H1 (cell line): ENCODE measurements around a stretch of chr2.

DNA sequence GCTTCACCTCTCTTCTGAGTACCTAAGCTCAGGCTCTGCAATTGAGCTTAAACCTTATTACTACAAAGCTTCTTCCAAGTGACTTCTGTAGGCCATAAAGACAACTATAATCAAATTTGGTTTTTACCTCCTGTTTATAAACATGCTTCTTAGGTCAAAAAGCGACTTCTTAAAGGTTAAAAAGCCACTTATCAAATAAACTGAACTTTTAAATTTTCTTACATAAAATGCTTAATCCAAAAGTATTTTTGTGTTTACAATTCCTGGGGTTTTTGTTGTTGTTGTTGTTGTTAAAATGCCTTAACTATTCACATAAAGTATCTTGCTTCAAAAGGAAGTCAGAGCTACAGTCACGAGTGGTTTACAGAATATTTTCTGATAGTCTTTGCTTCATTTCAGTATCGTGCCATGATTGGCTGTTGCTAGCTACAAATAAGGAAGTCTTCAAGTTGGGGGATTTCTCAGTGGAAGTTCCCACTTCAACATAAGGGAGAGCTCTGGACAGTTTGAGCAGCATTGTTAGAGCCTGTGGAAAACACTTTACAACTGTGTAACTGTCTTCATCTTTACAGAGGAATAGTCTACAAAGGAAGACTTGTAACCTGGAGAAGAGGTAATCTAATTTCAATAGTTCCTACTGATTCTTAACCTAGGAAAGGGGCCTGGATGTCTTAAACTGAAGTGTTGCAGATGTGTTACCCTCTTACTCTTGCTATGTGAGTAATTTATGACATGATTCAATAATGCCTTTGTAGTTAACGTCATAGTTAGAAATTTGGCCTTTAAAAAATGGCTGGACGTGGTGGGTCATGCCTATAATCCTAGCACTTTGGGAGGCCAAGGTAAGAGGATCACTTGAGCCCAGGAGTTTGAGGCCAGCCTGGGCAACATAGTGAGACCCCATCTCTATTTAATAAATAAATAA is 23.5 kb upstream of the TANK start:
- RRBS, result no CpG with 5 or more reads among the region's 5 CpGs
CAGE:
- cytosol, long polyA plus RNA, result no peak
- long polyA plus RNA, result no peak
- nucleus, long polyA plus RNA, result no peak

DNA sequence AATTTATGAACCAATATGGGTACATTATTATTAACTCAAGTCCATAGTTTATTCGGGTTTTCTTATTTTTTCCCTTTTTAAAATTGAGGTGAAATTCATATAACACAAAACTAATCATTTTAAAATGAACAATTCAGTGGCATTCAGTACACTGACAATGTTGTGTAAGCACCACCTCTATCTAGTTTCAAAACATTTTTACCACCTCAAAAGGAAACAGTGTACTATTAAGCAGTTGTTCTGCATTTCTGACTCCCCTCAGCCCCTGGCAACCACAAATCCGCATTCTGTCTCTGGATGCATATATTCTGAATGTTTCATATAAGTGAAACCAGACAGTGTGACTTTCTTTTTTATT is 19.3 kb upstream of the TANK start:
- RRBS, result no CpG with 5 or more reads among the region's 2 CpGs
CAGE:
- cytosol, long polyA plus RNA, result no peak
- long polyA plus RNA, result no peak
- nucleus, long polyA plus RNA, result no peak

- RRBS, result no CpG with 5 or more reads among the region's 2 CpGs
CAGE:
- cytosol, long polyA plus RNA, result no peak
- long polyA plus RNA, result no peak
- nucleus, long polyA plus RNA, result no peak
Observed at GRCh38 chr2:161159428-161159767, 830 bp upstream of the TANK start.

DNA sequence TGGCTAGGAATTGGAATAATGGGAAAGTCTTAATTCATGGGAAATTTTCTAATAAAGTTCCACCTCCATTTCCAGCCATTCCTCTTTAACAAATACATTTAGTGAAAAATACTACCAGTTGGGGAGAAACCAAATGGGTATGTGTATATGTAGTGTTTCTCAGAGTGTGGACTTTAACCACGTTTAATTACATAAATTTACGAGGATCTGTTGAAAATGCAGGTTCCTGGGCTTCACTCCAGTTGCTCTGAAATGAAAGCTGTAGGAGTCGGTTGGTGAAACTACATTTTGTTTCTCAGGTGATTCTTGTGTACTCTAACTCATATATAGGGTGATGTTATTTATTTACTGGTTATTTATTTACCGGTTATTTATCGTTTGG is 469 bp upstream of the TANK start:
- RRBS, result no CpG with 5 or more reads among the region's 5 CpGs
CAGE:
- cytosol, long polyA plus RNA, result no peak
- long polyA plus RNA, result no peak
- nucleus, long polyA plus RNA, result no peak

- RRBS, result no CpG with 5 or more reads among the region's 7 CpGs
CAGE:
- cytosol, long polyA plus RNA, result no peak
- long polyA plus RNA, result no peak
- nucleus, long polyA plus RNA, result no peak
Observed at GRCh38 chr2:161161228-161161642, 1.0 kb downstream of the TANK start.

DNA sequence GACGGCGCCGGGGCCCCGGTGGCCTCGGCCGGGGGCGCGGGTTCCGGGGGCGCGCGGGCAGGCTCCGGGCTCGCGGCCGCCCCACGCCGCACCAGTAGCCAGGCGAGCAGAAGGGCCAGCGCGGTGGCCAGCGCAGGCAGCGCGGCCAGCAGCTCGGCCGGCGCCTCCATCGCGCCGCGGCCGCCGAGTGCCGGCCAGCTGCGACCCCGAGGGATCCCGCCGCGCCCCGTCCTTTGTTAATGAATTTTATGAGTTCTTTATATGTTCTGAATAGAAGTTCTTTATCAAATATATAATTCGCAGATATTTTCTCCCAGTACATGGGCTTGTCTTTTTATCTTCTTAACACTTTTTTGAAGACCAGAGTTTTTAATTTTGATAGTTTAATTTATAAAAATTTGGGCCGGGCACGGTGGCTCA is 32.9 kb downstream of the PSMD14 start:
- RRBS, result no CpG with 5 or more reads among the region's 43 CpGs
CAGE:
- cytosol, long polyA plus RNA, result start-site peak on the minus strand centred at position 201 of the sequence, 16 bp wide, 11 reads
- long polyA plus RNA, result start-site peak on the minus strand centred at position 202 of the sequence, 13 bp wide, 7 and 6 reads in 2 replicates
- nucleus, long polyA plus RNA, result no peak

- RRBS, result no CpG with 5 or more reads among the region's 12 CpGs
CAGE:
- cytosol, long polyA plus RNA, result no peak
- long polyA plus RNA, result no peak
- nucleus, long polyA plus RNA, result no peak
Observed at GRCh38 chr2:161625519-161625880, 1.3 kb downstream of the SLC4A10 start.

- RRBS, result no CpG with 5 or more reads among the region's 12 CpGs
CAGE:
- cytosol, long polyA plus RNA, result no peak
- long polyA plus RNA, result no peak
- nucleus, long polyA plus RNA, result no peak
Observed at GRCh38 chr2:162379689-162380582, 36.0 kb downstream of the GCA start.

- RRBS, result no CpG with 5 or more reads among the region's 3 CpGs
CAGE:
- cytosol, long polyA plus RNA, result no peak
- long polyA plus RNA, result no peak
- nucleus, long polyA plus RNA, result no peak
Observed at GRCh38 chr2:162710432-162710744, 128.2 kb downstream of the KCNH7 start.

- RRBS, result no CpG with 5 or more reads among the region's 9 CpGs
CAGE:
- cytosol, long polyA plus RNA, result no peak
- long polyA plus RNA, result no peak
- nucleus, long polyA plus RNA, result no peak
Observed at GRCh38 chr2:163348880-163349428, 386.9 kb downstream of the FIGN start.

DNA sequence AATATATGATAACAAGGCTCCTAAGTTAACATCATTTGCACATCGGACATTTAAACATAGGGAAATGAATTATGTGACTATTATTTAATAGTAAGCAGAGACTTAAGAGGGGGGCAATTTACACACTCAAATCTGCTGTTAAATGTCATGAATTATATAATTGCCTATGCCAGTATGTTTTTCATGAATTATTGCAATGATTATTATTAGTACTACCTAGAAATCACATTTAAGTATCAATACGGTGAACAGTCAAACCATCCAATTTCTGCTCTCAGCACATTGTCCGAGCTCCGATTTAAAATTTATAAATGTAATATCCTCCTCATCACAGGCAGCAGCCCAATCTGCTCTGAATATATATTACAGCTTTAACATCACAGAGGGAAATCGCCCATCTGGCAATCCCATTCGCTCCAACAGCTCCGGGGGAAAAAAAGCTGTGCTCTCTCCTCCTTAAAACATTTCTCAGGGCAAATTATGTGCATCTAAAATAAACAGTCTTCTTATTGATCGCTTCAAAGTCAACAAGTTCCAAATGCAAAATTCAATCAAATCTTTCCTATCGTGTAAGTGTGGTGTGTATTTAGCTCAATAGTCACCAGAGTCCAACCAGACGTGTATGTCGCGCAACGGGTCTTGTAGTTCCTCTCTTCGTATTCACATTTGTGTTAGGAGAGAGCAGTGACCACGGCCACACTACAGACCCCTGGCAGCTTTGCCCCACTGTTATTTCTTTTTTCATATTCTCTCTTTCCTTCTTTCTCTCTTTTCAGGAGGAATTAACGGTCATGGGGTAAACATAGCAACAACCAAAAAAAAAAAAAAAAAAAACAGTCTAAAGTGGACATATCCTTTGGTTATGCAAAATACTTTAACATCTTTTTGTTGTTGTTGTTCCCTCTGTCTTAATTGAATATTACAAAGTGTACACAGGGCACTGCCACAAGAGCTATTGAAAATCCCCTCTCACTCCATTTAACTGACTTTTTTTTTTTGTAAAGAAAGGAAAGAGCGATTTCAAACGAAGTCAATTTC is 2.4 kb downstream of the FIGN start:
- RRBS, result no CpG with 5 or more reads among the region's 18 CpGs
CAGE:
- cytosol, long polyA plus RNA, result no peak
- long polyA plus RNA, result no peak
- nucleus, long polyA plus RNA, result no peak

DNA sequence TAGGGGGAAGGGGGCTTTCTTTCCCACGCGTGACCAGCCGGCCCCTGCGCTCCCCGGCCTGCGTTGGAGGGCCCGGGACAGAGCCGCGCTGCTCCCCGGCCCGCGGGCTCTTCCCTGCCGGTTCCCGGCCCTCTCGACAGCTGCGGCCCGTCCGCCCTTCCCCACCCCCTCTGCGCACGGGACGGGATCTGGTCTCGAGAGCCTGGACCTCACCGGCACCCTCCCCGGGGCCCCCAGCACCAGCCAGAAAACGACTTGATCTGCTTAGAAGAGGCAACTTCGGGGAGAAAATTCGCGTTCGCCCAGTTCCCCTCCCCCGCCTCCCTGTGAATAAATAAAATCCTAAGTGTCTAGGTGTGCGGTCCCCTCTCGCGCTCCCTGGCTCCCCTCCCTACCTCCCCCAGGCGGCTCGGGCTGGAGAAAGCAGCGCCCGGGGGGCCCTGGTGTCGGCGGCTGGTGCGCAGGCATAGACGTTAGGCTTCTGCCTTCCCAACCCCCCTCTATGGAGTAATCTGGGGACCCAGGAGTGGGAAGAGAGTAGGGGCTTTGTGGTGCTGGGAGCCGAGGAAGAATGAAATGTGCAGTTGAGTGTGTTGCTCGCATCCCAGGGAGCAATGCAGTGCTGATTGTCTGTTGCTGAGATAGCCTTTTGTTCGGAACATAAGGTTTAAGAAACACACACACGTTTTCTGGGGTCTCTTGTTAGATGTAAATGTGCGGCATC is 883 bp upstream of the FIGN start:
- RRBS, result under 1% methylated on average over 8 of the region's 46 CpGs
CAGE:
- cytosol, long polyA plus RNA, result no peak
- long polyA plus RNA, result no peak
- nucleus, long polyA plus RNA, result no peak

DNA sequence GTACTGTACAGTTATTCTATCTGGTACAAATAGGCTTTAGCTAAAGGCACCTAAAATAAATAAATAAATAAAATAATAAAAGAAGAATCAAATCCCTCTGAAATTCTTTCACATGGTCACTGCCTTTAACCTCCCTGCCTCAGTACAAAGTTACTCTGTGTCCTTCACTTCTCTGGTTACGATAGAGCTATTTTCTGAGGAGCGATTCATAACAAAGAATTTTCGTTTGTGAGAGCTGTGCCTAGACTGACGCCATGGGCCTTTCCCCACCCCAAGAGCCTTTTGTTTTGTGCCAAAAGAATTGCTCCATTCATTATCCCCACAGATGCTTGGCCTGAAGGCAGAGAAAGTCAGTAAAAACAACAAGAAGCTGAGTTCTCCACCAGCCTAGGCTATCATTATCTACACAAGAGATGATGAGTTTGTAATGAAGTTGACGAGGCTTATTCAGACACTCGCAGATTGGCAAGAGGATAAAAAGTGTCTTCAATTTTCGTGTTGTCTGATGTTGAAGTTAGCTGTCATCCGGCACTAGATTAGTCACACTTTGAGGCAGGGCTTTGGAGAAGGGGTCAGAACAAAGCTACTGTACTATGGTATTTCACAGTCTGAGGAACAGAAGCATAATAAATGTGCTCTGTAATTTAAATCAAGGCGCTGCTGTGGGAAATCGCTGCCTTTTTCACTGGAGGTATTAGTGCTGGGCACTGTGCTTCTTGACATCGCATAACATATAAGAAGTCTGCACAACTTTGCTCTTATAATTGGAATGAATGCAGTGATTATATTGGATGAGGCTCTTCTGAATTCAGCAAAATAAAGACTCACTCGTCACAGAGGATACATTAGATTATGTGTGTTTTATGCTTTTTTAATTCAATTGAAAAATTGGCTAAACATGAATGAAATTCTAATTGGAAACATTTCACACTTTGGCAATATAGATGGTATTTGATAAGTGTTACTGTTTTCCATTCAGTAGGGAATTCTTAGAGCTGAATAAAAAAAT is 278.4 kb upstream of the FIGN start:
- RRBS, result no CpG with 5 or more reads among the region's 12 CpGs
CAGE:
- cytosol, long polyA plus RNA, result no peak
- long polyA plus RNA, result no peak
- nucleus, long polyA plus RNA, result no peak

GRCh38 chr2:164314028-164314617 is 307.2 kb downstream of the GRB14 start:
- RRBS, result no CpG with 5 or more reads among the region's 5 CpGs
CAGE:
- cytosol, long polyA plus RNA, result no peak
- long polyA plus RNA, result no peak
- nucleus, long polyA plus RNA, result no peak

DNA sequence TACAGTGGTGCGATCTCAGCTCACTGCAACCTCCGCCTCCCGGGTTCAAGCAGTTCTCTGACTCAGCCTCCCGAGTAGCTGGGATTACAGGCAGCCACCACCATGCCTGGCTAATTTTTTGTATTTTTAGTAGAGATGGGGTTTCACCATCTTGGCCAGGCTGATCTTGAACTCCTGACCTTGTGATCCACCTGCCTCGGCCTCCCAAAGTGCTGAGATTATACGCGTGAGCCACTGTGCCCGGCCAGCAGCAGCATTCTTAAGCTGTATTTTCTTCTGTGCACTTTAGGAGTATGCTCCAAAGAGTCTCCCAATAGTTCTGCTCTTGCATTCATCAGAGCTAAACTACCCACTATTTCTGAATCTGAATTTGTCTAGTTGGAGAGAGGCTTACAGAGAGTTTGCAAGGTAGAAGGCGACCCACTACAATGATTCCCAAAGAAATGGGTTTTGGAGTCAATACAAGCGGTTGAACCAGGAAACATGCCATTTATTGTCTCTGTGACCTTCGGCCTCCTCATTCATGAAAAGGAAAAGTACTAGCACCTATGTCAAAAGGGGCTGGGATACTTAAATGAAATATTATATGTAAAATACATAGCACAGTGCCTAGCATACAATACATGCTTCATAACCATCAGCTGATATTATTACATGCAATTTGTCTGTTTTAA is 89.5 kb upstream of the GRB14 start:
- RRBS, result no CpG with 5 or more reads among the region's 11 CpGs
CAGE:
- cytosol, long polyA plus RNA, result no peak
- long polyA plus RNA, result no peak
- nucleus, long polyA plus RNA, result no peak

- RRBS, result no CpG with 5 or more reads among the region's 3 CpGs
CAGE:
- cytosol, long polyA plus RNA, result no peak
- long polyA plus RNA, result no peak
- nucleus, long polyA plus RNA, result no peak
Observed at GRCh38 chr2:164733850-164734511, 107.6 kb downstream of the COBLL1 start.

DNA sequence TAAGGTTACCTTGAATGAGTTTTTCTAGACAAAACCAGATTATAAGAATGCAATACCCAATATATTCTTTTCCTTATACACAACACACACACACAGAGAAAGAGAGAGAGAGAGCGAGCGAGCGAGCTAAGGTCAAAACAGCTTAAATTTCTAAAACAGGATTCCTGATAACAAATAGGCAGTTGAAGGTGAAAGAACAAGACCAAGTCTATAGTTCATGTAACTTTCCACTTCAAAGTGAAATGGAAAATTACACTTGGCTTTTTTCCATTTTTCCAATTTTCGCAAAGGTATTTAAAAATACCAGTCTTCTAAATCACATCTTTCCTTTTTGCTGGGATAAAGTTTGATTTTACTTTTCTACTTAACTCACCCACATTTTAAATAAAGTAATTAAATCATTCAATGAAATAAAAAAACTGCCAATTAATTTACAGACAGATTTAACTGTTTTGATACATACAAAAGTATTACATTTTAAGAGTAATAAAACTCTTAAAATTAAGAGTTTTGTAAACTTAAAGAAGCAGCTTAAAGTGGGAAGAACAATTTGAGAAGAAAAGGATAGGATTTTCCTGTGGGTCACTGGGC is 98.8 kb downstream of the COBLL1 start:
- RRBS, result no CpG with 5 or more reads among the region's 4 CpGs
CAGE:
- cytosol, long polyA plus RNA, result no peak
- long polyA plus RNA, result no peak
- nucleus, long polyA plus RNA, result no peak

DNA sequence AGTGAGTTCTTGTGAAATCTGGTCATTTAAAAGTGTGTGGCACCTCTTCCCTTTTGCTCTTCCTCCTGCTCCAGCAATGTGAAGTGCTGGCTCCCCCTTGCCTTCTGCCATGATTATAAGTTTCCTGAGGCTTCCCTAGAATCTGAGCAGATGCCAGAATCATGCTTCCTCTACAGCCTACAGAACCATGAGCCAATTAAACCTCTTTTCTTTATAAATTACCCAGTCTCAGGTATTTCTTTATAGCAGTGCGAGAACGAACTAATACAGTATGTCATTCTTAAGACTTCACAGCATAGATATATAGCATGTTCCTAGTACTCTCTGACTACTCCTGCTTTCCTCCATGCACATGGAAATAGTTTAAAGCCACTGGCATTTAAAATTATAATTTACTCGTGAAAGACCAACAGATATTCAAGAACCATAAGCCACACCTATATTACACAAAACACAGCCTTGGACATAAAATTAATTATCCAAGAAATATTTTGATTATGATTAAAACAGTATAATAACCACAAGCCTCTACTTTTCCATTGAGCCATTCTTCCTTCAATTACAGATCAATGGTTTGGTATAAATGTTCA is 75.1 kb downstream of the COBLL1 start:
- RRBS, result no CpG with 5 or more reads among the region's 3 CpGs
CAGE:
- cytosol, long polyA plus RNA, result no peak
- long polyA plus RNA, result no peak
- nucleus, long polyA plus RNA, result no peak

GRCh38 chr2:164817423-164818154 is 24.0 kb downstream of the COBLL1 start:
- RRBS, result no CpG with 5 or more reads among the region's 5 CpGs
CAGE:
- cytosol, long polyA plus RNA, result no peak
- long polyA plus RNA, result no peak
- nucleus, long polyA plus RNA, result no peak

DNA sequence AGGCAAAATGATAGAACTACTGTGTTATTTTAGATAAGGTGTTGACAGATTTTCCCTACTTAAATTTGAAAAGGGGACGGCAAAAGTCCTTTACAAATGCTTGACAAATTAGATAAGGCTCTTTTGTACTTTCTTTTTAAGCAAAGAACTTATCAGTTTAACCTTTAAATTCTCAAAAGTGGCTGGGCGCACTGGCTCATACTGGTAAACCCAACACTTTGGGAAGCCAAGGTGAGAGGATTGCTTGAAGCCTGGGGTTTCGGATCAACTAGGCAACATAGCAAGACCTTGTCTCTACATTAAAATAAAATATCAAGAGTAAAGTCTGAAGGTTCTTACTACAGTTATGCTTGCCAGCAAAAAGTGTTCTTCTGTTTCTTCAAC is 2.5 kb downstream of the COBLL1 start:
- RRBS, result no CpG with 5 or more reads among the region's 3 CpGs
CAGE:
- cytosol, long polyA plus RNA, result no peak
- long polyA plus RNA, result no peak
- nucleus, long polyA plus RNA, result no peak